Gastrocnemius medialis (tissue), 3 donors: ENCODE data around the gene DCLRE1A.

- PRO-cap = no peak
- RAMPAGE, long total RNA, 3 experiments = no peak in any of the 3 experiments
These were observed 127.3 kb upstream of the HABP2 start for GRCh38 chr10:113425504-113425997.

GRCh38 chr10:113434232-113434805, 118.5 kb upstream of the HABP2 start:
- PRO-cap = no peak
- RAMPAGE, long total RNA, 3 experiments = no peak in any of the 3 experiments

DNA sequence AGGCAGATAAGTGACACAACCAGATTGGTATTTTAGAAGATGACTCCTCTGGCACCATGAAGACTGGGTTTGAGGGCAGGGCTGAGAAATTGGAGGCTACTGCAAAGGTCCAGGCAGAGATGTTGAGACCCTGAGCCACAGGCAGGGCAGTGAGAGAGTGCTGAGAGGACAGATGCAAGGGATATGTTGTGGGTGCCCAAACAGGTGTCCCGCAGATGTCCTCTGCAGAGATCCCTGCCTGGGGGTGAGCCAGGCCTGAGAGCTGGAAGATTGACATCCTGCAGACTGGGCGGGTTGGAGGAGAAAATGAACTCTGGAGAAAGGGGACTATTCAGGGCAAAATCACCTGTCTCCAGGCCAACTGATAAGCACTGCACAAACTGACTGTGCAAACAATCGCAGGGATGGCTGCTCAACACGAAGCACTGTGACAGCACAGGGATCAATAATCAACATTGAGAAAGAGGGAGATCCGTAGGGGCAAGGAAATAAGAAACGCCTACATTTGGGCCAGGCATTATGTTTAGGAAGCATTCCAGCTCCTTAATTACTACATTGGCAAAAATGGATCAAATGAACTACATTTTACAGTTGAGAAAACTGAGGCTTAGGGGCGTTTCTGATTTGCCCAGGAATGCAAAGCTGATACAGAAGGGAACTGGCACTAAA, 11.7 kb upstream of the HABP2 start:
- PRO-cap = no peak
- RAMPAGE, long total RNA, 3 experiments = no peak in any of the 3 experiments

DNA sequence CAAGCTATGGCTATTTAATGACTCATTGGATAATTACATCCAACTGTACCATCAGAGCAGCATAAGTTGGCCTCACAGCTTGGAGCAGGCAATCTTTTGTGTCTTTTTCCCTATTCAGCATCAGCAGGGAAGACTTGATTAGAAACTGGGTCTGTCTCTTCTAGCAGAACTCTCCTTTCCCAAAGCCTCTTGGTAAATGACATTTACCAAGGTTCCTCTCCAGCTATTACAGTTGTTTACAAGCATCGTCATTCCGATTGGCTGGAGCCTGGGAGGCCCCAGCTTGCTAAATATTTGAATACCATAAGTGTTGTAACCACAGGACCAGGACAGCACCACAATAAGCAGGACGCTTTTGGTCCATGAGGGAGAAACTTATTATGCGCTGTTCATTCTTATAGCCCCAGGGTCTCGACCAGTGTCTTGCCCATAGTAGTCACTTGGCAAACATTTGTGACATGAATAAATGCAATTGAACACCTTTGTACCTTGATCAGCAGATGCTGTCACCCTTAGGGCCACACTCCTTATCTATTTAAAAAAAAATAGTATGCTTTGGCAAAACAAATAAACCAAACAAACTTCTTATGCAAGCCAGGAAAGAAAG, 33.0 kb downstream of the NRAP start:
- PRO-cap = no peak
- RAMPAGE, long total RNA, 3 experiments = no peak in any of the 3 experiments

GRCh38 chr10:113652884-113653083, 11.1 kb downstream of the NRAP start:
- PRO-cap = no peak
- RAMPAGE, long total RNA, 3 experiments = start-site peak on the minus strand in 2 of 3 experiments, at chr10:113652940-113653040 at its widest, 201 to 383 reads per replicate

DNA sequence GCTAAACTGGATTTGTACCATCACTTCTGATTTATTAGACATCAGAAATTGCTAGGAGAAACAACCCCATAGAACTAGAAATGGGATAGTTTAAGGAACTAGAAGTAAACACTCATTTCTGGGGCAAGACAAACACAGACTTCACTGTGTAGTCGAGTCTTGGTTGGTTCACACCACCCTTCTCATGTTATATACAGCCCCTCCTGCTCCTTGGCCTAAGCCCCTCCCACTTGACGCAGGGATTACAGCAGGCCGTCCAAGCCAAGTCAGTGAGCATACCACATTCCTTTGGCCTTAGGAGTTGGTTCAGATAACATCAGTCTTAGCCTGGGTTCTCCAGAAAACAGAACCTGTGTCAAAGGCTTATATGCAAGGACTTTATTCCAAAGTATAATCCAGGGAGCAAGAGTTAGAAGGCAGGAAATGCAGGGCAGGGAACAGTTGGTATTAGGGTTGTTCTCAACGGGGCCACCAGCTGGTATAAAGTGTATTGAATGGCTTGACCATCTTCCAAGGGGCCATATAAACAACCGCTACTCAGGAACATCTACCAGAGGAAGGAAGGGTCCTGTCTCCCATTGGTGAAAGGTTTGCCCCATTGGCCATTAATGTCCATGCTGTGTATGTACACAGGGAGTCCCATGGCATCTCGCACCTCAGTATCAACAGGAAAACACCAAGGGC, 2.2 kb upstream of the NRAP start:
- PRO-cap = bidirectional peak, plus-strand start at position 291 of the sequence, minus-strand start at position 165 of the sequence
- RAMPAGE, long total RNA, 3 experiments = no peak in any of the 3 experiments

- PRO-cap = unidirectional peak, minus-strand start at chr10:113844190
- RAMPAGE, long total RNA, 3 experiments = start-site peak on the minus strand in 3 of 3 experiments, at chr10:113844149-113844190 at its widest, 11 to 62 reads per replicate
These were observed 9.8 kb downstream of the DCLRE1A start for GRCh38 chr10:113843948-113844567.

DNA sequence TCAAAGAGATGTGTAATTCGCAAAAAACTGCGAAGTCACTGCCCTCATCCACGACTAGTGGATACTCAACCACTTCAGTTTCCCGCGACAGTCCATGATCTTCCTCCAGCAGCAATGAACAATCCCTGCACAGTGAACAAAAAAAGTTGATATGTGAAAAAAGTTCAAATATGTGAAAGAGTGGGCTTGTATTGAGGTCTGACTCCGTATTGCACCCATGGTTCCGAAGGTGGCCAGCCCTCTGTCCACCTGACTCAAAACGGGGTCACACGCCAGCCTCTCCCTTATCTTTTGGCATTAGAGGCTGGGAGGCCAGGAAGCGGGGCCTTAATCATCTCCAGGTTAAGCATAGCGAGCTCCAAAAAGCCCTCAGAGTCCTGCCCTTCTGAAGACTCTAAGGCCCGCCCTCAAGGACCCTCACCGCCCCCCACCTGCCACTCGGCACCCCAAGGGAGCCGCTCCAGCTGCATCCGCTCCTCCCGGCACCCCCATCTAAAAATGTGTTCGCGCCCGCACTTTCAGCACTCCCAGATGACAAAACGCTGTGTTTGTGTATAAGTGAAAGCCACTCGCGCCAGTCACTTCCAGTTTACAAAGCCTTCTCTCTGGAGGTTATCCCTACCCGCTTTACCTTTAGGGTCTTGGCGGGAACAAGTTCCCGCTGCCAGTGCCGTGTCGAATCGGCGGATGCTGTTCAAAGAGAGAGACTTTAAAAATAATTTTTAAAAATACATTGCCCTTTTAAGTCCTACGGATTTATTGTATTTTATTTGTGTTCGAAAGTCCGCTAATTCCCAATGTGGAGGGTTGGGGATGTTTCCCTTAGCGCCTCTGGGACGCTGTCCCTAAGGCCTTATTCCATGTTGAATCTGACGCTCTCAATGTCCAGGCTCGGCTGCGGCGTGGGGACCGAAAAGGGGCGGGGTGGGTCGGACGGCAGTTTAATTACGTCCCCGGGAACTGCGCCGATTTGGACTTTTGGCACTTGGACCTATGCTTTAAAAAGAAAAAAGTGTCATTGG, at the start of gene DCLRE1A:
Gene DCLRE1A (minus strand): TSS at position 360 of the 1,022 bp plus-strand sequence.
- PRO-cap = bidirectional peak, plus-strand start at position 297 of the sequence, minus-strand start at position 251 of the sequence; bidirectional peak, plus-strand start outside the sequence, minus-strand start at position 871 of the sequence
- RAMPAGE, long total RNA, 3 experiments = start-site peak on the minus strand in 3 of 3 experiments, centred at positions 403 to 885 of the sequence, 8 to 32 reads per replicate

- PRO-cap = no peak
- RAMPAGE, long total RNA, 3 experiments = no peak in any of the 3 experiments
These were observed 5.1 kb downstream of the NHLRC2 start for GRCh38 chr10:113859356-113860100.

DNA sequence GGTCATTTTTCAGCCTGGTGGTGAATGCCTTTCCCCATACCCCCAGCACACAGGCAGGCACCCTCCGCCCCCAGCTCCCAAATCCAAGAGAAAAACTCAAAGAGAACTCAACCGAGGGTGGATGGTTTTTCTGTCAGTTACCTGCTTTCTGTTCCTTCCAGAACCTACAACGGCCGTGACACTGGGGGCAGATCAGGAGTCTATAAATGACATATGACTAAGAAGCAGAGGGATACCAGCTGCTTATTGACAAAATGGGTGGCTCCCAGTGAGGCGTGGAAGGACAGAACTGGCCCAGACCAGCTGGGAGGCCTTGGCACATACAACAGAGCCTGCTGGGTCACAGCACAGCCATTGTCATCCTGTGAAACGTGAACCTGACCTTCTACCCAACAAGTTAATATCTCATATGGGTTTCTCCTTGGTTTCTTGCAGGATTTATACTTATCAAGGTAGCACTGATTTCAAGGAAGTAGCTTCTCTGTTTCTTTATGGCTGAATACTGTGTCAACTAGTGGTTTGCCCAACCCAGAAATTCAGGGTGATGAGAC, 84.3 kb upstream of the ADRB1 start:
- PRO-cap = no peak
- RAMPAGE, long total RNA, 3 experiments = no peak in any of the 3 experiments

- PRO-cap = no peak
- RAMPAGE, long total RNA, 3 experiments = no peak in any of the 3 experiments
These were observed 42.1 kb upstream of the ADRB1 start for GRCh38 chr10:114001624-114001898.

GRCh38 chr10:114042773-114043532, 713 bp upstream of the ADRB1 start:
- PRO-cap = no peak
- RAMPAGE, long total RNA, 3 experiments = no peak in any of the 3 experiments

- PRO-cap = no peak
- RAMPAGE, long total RNA, 3 experiments = no peak in any of the 3 experiments
These were observed 24.5 kb downstream of the ADRB1 start for GRCh38 chr10:114068186-114068622.

- PRO-cap = no peak
- RAMPAGE, long total RNA, 3 experiments = no peak in any of the 3 experiments
These were observed 32.9 kb downstream of the VWA2 start for GRCh38 chr10:114272024-114272279.

DNA sequence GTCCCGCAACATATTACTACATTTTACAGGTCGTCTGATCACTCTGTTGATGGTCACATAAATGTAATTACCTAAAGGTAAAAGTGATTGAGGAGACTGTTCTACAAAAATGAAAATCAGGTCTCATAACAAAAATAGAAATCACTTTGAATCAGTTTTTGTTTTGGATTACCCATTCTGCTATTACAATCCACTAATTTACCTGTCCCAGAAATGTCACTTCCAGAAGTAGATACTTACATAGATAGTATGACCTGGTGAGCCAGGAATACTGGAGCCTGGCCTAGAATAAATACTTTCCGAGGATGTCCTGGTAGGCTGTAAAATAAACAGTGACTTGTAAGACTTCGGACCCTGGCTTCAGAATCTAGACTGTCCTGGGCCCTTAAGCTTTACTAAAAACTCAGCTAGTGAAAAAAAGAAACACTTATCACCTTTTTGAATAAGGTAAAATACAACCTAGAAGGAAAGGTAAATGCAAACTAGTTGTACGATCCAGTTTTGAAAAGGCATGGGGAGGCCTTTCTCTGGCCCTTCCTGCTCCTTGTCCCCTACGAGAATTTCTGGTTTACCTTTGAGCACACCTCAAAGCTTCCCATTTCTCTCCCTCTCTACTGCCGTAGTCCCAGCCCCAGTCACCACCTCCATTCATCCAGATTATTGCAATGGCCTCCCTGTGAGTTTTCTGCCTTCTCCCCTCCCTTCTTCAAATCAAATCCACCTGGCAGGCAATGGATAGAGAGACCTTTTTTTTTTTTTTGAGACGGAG, 69.5 kb upstream of the AFAP1L2 start:
- PRO-cap = no peak
- RAMPAGE, long total RNA, 3 experiments = no peak in any of the 3 experiments

GRCh38 chr10:114479104-114479859, 75.0 kb upstream of the AFAP1L2 start:
- PRO-cap = bidirectional peak, plus-strand start at chr10:114479644, minus-strand start at chr10:114479492
- RAMPAGE, long total RNA, 3 experiments = no peak in any of the 3 experiments

GRCh38 chr10:114491345-114491814, 87.1 kb upstream of the AFAP1L2 start:
- PRO-cap = no peak
- RAMPAGE, long total RNA, 3 experiments = no peak in any of the 3 experiments

GRCh38 chr10:114504953-114505753, 100.9 kb upstream of the AFAP1L2 start:
- PRO-cap = no peak
- RAMPAGE, long total RNA, 3 experiments = no peak in any of the 3 experiments

GRCh38 chr10:114518552-114518968, 114.3 kb upstream of the AFAP1L2 start:
- PRO-cap = no peak
- RAMPAGE, long total RNA, 3 experiments = no peak in any of the 3 experiments

- PRO-cap = no peak
- RAMPAGE, long total RNA, 3 experiments = no peak in any of the 3 experiments
These were observed 106.6 kb downstream of the ABLIM1 start for GRCh38 chr10:114551387-114552031.